Measurements from ENCODE around the genes WFDC5, PI3 and MATN4.

DNA sequence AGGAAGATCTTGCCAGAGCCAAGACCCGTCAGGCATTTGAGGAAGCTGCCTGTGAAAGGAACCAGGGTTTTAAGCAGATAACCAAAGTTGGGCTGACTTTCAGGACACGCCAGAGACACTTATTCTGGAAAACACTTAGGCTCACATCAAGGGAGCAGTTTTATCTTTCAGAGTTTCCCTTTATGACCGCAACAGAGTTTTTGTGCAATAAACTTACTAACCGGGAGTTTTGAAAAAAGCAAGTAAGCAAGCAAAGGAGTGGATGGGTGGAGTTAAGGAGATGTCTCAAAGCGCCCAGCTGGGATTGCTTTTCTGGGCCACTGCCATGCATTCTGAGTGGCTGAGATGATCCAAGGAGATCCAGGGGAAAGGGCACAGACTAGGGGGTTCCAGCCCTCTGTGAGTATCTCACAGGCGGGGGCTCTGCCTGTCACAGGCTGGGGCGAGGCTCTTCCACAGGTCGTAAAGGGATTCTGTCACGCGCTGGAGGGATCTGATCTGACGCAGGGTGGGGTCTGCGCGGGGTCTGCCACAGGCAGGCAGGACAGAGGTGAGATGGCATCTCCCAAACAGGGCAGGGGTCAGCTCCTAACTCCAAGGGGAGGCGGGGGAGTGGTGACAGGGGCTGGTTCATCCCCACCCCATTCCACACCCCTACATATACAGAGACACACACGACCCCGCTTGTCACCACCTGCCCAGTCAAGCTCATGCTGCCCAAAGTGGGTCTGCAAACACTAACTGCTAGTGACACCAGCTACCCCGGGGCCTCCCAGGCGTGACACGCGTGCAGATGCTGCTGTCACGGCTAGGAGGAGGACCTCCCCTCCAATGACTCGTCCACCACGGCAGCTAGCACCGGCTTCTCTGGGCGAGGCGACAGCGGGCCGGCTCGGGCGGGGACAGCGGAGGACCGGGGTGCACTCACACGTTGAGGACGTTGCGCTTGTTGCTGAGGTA is 674 bp downstream of the FITM2 start:
- RRBS, 2 experiments, result under 1 to 1% methylated on average over 7 of the region's 35 CpGs
CAGE:
- cytosol, long polyA minus RNA, result no peak
- cytosol, long polyA plus RNA, result no peak
- long polyA plus RNA, result no peak
- nucleus, long polyA minus RNA, result no peak
- nucleus, long polyA plus RNA, result no peak

GRCh38 chr20:44410127-44410672 is 54.7 kb downstream of the HNF4A start:
- RRBS, 2 experiments, result no CpG with 5 or more reads among the region's 8 CpGs
CAGE:
- cytosol, long polyA minus RNA, result no peak
- cytosol, long polyA plus RNA, result no peak
- long polyA plus RNA, result no peak
- nucleus, long polyA minus RNA, result no peak
- nucleus, long polyA plus RNA, result no peak

- RRBS, 2 experiments, result no CpG with 5 or more reads among the region's 7 CpGs
CAGE:
- cytosol, long polyA minus RNA, result no peak
- cytosol, long polyA plus RNA, result no peak
- long polyA plus RNA, result no peak
- nucleus, long polyA minus RNA, result no peak
- nucleus, long polyA plus RNA, result no peak
Observed at GRCh38 chr20:44427464-44428167, 48.1 kb upstream of the TTPAL start.

- RRBS, 2 experiments, result no CpG with 5 or more reads among the region's 8 CpGs
CAGE:
- cytosol, long polyA minus RNA, result no peak
- cytosol, long polyA plus RNA, result no peak
- long polyA plus RNA, result no peak
- nucleus, long polyA minus RNA, result no peak
- nucleus, long polyA plus RNA, result no peak
Observed at GRCh38 chr20:44442768-44443195, 32.9 kb upstream of the TTPAL start.

- RRBS, 2 experiments, result no CpG with 5 or more reads among the region's 8 CpGs
CAGE:
- cytosol, long polyA minus RNA, result no peak
- cytosol, long polyA plus RNA, result no peak
- long polyA plus RNA, result no peak
- nucleus, long polyA minus RNA, result no peak
- nucleus, long polyA plus RNA, result no peak
Observed at GRCh38 chr20:44456954-44457548, 18.6 kb upstream of the TTPAL start.

GRCh38 chr20:44479690-44480810 is 4.4 kb downstream of the TTPAL start:
- RRBS, 2 experiments, result 96 to over 99% methylated on average over 4 to 8 of the region's 28 CpGs
CAGE:
- cytosol, long polyA minus RNA, result no peak
- cytosol, long polyA plus RNA, result no peak
- long polyA plus RNA, result no peak
- nucleus, long polyA minus RNA, result no peak
- nucleus, long polyA plus RNA, result no peak

DNA sequence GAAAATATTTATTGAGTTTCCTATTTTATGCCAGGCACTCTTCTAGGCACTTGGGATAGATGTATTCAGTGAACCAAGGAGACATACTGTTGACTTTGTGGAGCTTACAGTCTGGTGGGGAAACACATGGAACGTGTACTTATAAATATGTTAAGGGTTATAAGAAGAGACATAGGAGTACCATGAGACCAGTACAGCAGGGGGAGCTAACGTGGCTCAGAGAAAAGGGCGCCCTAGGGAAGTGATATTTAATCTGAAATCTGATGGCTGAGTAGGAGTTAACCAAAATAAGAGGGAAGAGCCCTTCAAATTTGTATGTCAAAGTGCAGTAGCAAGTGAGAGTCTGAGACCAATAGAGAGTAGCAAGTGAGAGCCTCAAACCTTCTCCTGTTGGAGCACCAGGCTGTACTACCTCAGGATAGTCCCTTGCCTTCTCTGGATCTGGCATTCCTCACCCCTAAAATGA is 6.1 kb upstream of the PKIG start:
- RRBS, 2 experiments, result no CpG with 5 or more reads among the region's 3 CpGs
CAGE:
- cytosol, long polyA minus RNA, result no peak
- cytosol, long polyA plus RNA, result no peak
- long polyA plus RNA, result no peak
- nucleus, long polyA minus RNA, result no peak
- nucleus, long polyA plus RNA, result no peak

DNA sequence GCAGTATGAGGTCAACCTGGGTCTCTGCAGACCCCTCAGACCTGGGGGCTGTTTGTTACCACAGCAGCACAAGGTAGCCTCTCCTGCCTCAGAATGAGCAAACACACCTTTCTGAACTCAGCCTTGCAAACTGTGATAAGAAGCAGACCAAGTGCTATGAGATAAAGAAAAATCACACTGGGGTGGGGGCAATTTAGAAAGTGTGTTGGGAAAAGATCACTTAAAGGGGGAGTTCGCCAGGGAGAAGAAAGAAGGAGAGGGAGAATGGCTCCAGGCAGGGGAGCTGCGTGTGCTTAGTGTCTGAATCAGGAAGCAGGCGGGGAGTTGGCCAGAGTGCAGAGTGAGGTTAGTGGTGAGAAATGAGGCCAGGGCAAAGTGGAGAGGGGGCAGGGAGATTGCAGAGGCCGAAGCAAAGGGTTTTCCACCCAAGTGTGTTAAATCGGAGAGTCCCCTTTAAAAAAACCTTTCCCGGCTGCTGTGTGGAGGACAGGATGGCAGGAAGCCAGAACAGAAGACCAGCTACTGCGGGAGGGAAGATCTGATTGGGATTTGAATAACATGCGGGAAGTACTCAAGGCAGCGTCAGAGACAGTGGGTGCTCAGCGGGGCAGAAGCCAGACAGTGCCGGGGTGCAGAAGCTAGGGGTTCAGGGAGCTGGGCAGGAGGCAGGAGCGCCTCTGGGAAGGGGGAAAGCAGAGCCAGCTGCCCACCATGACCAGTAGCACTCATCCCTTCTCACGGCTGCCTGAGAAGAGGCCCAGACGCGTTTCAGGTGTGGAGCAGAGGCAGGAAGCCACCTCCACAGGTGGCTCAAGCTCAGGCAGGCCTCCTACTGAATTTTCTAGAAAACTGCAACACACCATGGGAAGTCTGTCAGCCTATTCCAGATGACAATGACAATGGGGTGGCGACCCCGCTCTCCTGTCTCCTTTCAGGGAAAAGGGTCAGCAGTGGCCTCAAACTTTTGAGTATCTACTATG is 9.0 kb downstream of the ADA start:
- RRBS, 2 experiments, result no CpG with 5 or more reads among the region's 17 CpGs
CAGE:
- cytosol, long polyA minus RNA, result no peak
- cytosol, long polyA plus RNA, result no peak
- long polyA plus RNA, result no peak
- nucleus, long polyA minus RNA, result no peak
- nucleus, long polyA plus RNA, result no peak

DNA sequence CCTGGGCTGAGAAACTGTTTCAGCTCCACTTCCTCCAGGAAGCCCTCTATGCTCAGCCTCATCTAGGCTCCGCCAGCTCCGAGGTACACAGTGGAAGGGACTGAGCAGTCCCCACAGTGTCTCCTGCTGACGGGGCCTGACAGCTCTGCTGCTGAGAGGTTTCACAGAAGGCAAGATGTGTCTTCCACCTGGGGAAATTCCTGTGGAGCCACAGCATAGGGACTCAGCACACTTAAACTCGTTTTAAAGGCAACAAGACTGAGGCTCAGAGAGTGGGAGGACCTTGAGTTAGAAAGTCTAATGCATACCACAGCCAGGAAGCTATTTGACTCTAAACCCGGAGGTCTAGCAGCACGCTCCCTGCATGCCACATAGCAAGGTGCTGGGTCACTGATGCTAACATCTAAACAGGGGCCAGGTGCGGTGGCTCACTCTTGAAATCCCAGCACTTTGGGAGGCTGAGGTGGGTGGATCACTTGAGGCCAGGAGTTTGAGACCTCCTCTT is 6.8 kb downstream of the ADA start:
- RRBS, 2 experiments, result no CpG with 5 or more reads among the region's 7 CpGs
CAGE:
- cytosol, long polyA minus RNA, result no peak
- cytosol, long polyA plus RNA, result no peak
- long polyA plus RNA, result no peak
- nucleus, long polyA minus RNA, result no peak
- nucleus, long polyA plus RNA, result no peak

GRCh38 chr20:44695401-44696310 is 19.5 kb upstream of the CCN5 start:
- RRBS, 2 experiments, result no CpG with 5 or more reads among the region's 2 CpGs
CAGE:
- cytosol, long polyA minus RNA, result no peak
- cytosol, long polyA plus RNA, result no peak
- long polyA plus RNA, result no peak
- nucleus, long polyA minus RNA, result no peak
- nucleus, long polyA plus RNA, result no peak

DNA sequence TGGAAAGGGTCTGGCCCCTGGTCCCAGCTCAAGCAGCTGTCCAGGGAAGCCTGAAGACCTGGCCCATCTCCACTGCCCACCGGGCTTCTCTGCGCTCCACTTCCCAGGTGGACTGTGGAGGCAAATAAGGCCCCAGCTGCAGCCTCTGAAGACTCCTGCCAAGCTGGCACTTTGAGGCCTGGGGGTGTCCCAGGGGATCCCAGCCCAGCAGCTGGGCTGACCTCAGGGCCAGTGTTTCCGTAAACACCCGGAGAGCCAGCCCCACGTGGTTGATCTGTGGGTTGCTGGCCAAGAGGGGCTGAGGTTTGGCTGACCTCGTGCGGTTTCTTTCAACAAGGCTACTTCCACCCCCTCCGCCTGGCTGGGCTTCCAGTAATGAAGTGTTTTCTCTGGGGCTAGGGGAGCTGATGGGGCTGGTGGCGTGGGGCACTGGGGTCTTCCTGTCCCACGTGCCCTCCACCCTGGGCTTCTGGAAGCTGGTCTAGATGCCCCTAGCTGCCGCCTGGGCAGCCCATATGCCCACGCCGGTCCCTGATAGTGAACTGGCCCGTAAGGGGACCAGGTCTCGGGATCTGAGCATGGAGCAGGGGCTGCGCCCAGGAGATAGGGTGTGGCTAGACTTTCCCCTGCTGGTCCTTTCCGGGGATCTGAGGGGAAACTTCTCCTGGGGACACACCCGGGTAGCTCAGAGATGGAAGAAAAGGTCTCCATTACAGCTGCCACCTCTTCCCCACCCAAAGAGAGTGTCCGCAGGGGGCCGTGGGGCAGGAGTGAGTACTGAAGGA is 12.2 kb upstream of the CCN5 start:
- RRBS, 2 experiments, result 41% methylated on average over 3 of the region's 20 CpGs; no CpG with 5 or more reads in 1 of the 2 experiments
CAGE:
- cytosol, long polyA minus RNA, result no peak
- cytosol, long polyA plus RNA, result no peak
- long polyA plus RNA, result no peak
- nucleus, long polyA minus RNA, result no peak
- nucleus, long polyA plus RNA, result no peak

DNA sequence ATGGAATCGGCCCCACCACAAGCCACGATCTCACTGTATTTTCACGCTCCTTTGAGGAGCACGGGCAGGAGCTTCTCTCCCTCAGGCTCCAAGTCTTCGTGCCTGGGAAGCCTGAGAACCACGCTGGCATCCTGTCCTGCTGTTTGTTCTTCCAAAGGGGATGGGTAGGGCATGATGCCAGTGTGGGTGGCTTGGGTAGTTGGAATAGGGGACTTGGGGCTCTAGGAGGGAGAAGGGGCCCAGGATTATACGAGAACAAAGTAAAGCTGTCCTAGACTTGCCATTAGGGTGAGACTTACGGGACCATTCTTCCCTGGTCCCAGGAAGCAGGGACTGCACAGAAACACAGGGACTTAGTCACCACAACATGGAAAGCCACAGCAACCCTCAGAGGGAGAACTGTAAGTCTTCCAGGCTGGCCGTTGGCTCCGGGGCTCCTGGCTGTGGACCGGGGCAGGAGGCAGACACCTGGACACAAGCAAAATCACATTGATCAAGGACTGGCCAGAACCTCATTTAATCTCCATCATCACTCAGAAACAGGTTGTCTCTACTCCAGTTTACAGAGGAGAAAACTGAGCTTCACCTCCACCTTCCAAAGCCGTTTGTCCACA is 1.3 kb downstream of the CCN5 start:
- RRBS, 2 experiments, result no CpG with 5 or more reads among the region's 12 CpGs
CAGE:
- cytosol, long polyA minus RNA, result no peak
- cytosol, long polyA plus RNA, result no peak
- long polyA plus RNA, result no peak
- nucleus, long polyA minus RNA, result no peak
- nucleus, long polyA plus RNA, result no peak

DNA sequence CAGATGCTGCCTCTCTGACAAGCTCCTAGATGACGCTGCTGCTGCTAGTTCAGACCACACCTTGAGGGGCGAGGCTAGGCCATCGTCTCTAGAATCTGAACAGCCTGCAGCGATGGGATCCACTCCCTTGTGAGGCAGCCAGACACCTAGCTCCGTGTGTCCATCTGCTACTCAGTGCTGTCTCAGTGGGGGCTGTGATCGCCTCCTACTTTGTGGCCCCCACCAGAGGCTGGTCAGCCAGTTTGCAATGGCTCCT is 2.7 kb downstream of the CCN5 start:
- RRBS, 2 experiments, result no CpG with 5 or more reads among the region's 6 CpGs
CAGE:
- cytosol, long polyA minus RNA, result no peak
- cytosol, long polyA plus RNA, result no peak
- long polyA plus RNA, result no peak
- nucleus, long polyA minus RNA, result no peak
- nucleus, long polyA plus RNA, result no peak

DNA sequence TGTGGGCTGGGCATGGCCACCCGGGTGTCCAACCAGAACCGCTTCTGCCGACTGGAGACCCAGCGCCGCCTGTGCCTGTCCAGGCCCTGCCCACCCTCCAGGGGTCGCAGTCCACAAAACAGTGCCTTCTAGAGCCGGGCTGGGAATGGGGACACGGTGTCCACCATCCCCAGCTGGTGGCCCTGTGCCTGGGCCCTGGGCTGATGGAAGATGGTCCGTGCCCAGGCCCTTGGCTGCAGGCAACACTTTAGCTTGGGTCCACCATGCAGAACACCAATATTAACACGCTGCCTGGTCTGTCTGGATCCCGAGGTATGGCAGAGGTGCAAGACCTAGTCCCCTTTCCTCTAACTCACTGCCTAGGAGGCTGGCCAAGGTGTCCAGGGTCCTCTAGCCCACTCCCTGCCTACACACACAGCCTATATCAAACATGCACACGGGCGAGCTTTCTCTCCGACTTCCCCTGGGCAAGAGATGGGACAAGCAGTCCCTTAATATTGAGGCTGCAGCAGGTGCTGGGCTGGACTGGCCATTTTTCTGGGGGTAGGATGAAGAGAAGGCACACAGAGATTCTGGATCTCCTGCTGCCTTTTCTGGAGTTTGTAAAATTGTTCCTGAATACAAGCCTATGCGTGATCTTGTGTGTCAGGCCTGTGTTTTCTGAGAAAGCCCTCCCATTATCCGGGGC is 12.2 kb downstream of the CCN5 start:
- RRBS, 2 experiments, result 35 to 42% methylated on average over 5 of the region's 16 CpGs
CAGE:
- cytosol, long polyA minus RNA, result no peak
- cytosol, long polyA plus RNA, result no peak
- long polyA plus RNA, result no peak
- nucleus, long polyA minus RNA, result no peak
- nucleus, long polyA plus RNA, result no peak

- RRBS, 2 experiments, result no CpG with 5 or more reads among the region's 6 CpGs
CAGE:
- cytosol, long polyA minus RNA, result no peak
- cytosol, long polyA plus RNA, result no peak
- long polyA plus RNA, result no peak
- nucleus, long polyA minus RNA, result no peak
- nucleus, long polyA plus RNA, result no peak
Observed at GRCh38 chr20:44734929-44735446, 10.7 kb upstream of the KCNK15 start.

DNA sequence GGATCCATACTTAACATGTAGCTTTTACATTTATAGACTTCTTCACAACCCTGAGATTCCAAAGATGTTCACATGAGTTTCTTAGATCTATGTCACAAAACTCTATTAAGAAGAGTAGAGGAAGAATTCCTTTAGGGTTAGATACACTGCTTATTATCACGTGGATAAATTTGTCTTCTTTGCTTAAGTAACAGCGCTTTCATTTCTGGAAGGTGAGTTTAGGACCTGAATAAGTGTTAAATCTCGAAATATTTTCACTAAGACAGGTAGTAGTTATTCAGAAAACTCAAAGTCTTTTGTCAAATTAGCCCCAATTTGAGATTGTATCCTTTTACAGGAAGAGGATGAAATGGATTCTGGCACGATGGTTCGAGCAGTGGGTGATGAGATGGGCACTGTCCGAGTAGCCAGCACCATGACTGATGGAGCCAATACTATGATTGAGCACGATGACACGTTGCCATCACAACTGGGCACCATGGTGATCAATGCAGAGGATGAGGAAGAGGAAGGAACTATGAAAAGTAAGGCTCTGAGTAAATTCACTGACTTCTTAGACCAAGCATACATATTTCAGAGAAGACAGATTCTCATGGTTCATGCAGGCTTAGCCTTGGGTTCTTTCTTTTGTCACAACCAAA is 34.6 kb downstream of the STK4 start:
- RRBS, 2 experiments, result no CpG with 5 or more reads among the region's 8 CpGs
CAGE:
- cytosol, long polyA minus RNA, result no peak
- cytosol, long polyA plus RNA, result no peak
- long polyA plus RNA, result no peak
- nucleus, long polyA minus RNA, result no peak
- nucleus, long polyA plus RNA, result no peak

DNA sequence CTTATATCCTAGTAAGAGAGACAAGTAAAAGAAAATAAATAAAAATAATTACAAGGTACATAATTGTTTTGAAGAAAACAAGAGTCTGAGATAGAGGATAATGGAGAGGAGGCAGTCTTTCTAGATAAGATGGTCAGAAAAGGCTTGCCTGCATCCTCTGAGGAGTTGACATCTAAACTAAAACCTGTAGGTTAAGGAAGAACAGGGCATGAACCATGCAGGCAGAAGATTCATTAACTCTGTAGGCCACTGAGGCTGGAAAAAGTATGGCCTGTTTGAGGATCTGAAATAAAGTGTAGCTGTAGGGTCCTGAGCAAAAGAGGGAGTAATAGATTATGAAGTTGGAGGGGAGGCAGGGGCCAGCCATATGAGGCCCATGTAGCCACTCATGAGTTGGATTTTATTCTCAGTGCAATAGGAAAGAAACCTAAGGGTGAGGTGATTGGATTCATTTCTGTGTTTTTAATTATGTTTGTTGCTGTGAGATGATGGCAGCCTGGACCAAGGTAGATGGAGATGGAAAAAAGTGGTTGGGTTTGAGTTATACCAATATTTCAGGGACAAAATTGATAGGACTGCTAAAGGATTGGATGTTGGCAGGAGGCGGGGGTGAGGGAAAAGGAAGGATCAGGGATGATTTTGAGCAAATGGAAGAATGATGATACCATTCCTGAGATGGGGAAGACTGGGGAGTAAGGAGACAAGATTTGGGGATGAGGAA is 30.9 kb downstream of the KCNS1 start:
- RRBS, 2 experiments, result no CpG with 5 or more reads among the region's 1 CpG
CAGE:
- cytosol, long polyA minus RNA, result no peak
- cytosol, long polyA plus RNA, result no peak
- long polyA plus RNA, result no peak
- nucleus, long polyA minus RNA, result no peak
- nucleus, long polyA plus RNA, result no peak

DNA sequence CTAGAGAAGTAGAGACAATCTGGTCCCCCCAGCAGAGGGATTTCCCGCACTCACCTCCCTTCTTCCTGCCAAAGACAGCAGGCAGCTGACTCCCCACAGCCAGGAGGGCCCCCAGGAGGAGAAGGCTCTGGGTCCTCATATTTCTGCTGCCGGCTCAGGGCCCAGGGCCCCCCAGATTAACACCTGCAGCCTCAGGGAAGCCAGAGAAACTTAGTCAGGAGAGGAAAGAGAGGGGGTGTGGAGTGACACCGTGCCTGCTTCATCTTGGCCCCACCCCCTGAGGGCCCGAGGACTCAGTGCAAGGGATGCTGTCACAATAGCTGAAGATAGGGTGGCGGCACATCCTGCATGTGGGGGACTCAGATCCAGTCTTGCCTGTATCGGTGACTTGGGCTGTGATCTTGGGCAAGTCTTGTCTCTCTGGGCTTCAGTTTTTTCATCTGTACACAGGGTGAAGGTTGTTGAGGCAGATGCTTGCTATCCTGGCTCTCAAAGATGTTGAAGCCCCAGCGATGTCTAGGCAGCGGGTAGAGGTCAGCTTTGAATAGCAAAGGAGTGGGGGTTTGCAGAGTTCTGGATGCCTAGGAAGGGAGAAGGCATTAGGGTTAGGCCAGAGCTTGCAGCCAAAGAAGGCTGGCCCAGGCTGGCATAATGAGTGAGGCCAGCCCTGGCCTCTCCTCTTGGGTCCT is at the start of gene WFDC5:
TSS of gene WFDC5 (minus strand) at position 230 of the 689 bp plus-strand sequence.
- RRBS, 2 experiments, result no CpG with 5 or more reads among the region's 8 CpGs
CAGE:
- cytosol, long polyA minus RNA, result no peak
- cytosol, long polyA plus RNA, result no peak
- long polyA plus RNA, result no peak
- nucleus, long polyA minus RNA, result no peak
- nucleus, long polyA plus RNA, result no peak

DNA sequence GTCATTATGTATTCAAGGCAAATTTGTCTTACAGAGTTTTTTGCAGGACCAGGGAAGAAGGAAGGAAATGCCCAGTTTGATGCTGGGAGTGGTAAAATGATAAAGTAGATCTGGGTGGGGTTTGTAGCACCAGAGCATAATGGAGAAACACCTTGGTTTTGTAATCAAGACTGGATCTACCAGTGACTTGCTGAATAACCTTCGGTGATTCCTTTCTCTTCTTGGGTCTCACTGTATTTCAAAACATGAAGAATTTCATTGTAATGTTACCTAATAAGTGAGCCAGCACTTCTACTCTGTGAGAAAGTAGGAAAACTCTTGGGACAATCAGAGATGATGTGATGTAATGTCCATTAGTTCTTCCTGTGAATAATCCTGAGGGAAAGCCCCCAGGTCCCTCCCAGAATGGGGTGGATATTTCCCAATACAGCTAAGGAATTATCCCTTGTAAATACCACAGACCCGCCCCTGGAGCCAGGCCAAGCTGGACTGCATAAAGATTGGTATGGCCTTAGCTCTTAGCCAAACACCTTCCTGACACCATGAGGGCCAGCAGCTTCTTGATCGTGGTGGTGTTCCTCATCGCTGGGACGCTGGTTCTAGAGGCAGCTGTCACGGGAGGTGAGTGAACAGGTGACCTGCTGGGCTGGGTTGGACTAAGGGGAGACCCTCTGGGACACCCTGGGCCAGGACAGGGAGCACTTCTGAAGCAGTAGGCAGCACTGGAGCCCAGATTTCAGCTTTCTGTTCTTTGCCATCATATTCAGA is at the start of gene PI3:
TSS of gene PI3 (plus strand) at position 522 of the 768 bp plus-strand sequence.
- RRBS, 2 experiments, result no CpG with 5 or more reads among the region's 6 CpGs
CAGE:
- cytosol, long polyA minus RNA, result no peak
- cytosol, long polyA plus RNA, result no peak
- long polyA plus RNA, result no peak
- nucleus, long polyA minus RNA, result no peak
- nucleus, long polyA plus RNA, result no peak

- RRBS, 2 experiments, result no CpG with 5 or more reads among the region's 20 CpGs
CAGE:
- cytosol, long polyA minus RNA, result no peak
- cytosol, long polyA plus RNA, result no peak
- long polyA plus RNA, result no peak
- nucleus, long polyA minus RNA, result no peak
- nucleus, long polyA plus RNA, result no peak
Observed at GRCh38 chr20:45308120-45308783, at the start of gene MATN4. MATN4 (minus strand) TSS chr20:45308299.